HT-29 (cell line): ENCODE measurements around the genes ABCC11 and CBLN1.

DNA sequence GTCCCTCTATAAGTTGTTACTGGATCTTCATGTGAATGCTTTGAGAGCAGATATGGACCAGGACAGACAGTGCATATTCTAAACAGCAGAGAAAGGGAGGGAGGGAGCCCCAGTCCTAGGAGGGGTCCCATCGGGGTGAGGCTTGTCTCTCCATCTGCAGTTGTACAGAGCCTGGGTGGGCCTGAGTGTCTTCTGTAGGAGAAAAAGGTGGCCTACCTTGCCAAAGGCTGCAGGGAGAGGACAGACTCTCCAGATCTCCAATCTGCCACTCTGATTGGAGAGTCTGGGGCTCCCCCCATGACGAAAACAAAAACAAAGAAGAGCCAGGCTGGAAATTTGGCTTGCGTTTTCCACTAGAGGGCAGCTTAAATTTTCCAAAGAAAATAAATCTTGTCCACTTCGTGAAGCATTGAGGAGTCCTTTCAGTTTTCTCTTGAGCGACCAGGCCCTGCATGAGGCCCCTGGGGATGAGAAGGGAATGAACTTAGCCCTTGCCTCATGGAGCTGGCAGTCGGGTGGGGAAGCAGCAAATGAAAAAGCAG lies 8.1 kb upstream of the SHCBP1 start:
- RAMPAGE, long total RNA: no peak

- RAMPAGE, long total RNA: no peak
Observed at GRCh38 chr16:46746654-46747349, 1.3 kb downstream of the MYLK3 start.

GRCh38 chr16:46761785-46762188 lies 13.6 kb upstream of the MYLK3 start:
- RAMPAGE, long total RNA: no peak

- RAMPAGE, long total RNA: no peak
Observed at GRCh38 chr16:46882351-46883173, 1.6 kb upstream of the GPT2 start.

DNA sequence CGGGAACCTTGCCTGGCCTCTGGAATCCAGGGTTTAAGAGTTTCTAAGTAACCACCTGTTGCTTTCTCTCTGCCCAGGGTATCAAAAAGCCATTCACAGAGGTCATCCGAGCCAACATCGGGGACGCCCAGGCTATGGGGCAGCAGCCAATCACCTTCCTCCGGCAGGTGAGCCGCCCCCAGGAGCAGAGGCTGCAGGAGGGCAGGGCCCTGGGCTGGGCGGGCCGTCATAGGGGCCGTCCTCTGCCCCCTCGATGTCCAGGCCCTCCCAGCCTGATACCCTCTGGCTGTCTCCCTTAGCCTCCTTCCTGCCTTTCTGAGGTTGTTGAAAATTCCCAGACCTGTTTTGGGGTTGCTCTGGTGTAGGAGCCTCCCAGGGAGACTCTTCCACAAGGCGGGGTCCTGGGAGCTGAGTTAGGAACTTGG lies 13.4 kb downstream of the GPT2 start:
- RAMPAGE, long total RNA: no peak

DNA sequence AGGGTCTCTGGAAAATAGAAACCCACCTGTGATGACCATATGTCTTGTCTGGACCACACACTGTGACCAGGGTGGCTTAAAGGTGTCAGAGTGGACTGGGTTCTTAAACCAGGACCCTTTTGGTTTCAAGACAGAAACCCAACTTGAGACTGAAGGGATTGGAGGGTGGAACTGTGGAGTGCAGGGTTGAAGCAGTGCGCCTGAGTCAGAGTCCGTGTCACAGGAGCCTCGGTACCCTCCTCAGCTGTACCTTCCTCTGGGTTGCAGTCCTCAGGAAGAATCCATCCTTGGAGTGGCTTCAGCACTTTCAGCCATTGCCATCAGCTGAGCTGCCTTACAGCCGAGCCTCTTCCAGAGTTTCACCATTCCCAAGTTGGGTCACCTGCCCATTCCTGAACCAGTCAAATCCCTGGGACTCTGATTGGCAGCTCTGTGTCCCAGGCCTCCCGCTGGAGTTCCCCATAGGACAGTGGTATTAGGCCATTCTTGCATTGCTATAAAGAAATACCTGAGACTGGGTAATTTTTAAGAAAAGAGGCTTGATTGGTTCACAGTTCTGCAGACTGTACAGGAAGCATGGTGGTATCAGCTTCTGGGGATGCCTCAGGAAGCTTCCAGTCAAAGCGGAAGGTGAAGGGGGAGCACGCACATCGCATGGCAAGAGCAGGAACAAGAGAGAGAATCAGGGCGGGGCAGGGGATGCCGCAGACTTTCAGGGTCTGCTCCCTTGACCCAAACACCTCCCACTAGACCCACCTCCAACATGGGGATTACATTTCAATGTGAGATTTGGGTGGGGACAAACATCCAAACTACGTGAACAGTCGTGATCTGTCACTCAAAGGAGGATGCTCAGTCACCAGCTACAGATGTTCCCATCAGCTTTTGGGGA lies 28.1 kb downstream of the GPT2 start:
- RAMPAGE, long total RNA: no peak

- RAMPAGE, long total RNA: no peak
Observed at GRCh38 chr16:46914747-46916077, 31.1 kb downstream of the GPT2 start.

GRCh38 chr16:46959815-46960542 lies 13.5 kb downstream of the DNAJA2 start:
- RAMPAGE, long total RNA: no peak

DNA sequence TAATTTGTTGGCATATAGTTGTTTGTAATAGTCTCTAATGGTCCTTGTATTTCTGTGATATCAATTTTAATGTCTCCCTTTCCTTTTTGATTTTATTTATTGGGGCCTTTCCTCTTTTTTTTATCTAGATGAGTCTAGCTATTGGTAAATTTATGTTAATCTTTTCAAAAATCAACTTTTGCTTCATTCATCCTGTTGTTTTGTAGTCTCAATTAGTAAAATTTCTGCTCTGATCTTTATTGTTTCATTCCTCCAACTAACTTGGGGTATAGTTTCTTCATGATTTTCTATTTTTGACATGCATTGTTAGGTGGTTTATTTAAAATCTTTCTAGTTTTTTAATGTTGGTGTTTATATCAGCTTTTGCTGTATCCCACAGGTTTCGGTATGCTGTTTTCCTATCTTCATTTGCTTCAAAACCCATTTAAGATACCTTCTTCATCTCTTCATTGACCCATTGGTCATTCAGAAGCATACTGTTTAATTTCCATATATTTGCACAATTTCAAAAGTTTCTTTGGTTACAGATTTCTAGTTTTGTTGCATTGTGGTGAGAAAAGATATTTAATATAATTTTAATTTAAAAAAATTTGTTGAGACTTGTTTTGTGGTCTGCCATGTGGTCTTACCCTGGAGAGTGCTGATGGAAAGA lies 146.0 kb upstream of the NETO2 start:
- RAMPAGE, long total RNA: no peak

DNA sequence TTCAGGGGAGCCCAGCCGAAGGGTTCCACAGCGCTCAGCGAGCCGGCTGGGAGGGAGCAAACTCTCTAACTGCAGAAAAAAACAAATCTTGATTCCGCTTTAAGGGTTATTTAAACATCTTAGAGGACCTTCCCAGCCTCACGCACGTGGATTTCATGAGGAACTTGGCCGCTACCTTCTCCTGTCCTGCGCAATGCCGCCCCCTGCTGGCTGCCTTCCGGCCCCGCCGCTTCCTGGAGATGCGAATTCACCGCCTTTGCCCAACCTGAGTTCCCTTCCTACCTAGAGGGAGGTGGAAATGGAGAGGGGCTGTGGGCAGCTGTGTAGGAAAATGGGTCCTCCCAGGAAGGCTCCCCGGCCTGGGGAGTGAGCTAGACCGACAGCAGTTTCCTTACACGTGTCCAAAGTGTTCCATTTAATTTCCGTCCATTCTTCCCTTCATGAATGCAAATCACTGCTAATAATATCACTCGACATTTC lies 964 bp upstream of the ABCC12 start:
- RAMPAGE, long total RNA: no peak

GRCh38 chr16:48247065-48247718 lies at the start of gene ABCC11:
ABCC11 (minus strand) TSS chr16:48247539.
- RAMPAGE, long total RNA: no peak

- RAMPAGE, long total RNA: no peak
Observed at GRCh38 chr16:48341571-48342127, 43.6 kb downstream of the SIAH1 start.

- RAMPAGE, long total RNA: no peak
Observed at GRCh38 chr16:48373685-48374152, 11.5 kb downstream of the SIAH1 start.

DNA sequence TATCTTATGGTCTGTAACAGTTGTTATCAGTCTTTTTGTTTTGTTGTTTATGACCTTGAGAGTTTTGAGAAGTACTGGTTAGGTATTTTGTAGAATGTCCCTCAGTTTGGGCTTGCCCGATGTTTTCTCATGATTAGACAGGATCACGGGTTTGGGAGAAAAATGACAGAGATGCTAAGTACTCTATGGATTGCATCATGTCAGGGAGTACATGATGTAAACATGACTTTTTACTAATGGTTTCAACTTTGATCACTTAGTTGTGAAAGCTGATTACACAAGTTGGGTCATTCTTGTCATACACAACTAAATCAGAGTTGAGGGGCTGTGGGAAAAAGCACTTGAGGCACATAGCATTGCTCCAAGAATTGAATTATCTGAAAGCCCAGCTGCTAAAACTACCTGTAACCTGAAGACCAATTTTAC lies 94.8 kb upstream of the SIAH1 start:
- RAMPAGE, long total RNA: no peak

DNA sequence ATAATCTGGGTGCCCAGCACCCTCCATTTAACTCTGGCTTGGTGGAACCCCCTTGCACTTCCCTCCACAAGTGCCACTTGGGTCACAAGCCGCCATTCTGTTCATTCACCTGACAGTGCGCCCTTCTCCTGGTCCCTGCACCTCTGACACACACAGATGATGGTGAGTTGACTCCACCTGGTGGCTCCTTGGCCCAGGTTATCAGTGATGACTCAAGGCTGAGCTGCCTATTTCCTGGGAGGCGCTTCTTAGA lies 83.5 kb downstream of the N4BP1 start:
- RAMPAGE, long total RNA: no peak

GRCh38 chr16:48531269-48532068 lies 78.5 kb downstream of the N4BP1 start:
- RAMPAGE, long total RNA: no peak

GRCh38 chr16:48576706-48577295 lies 33.2 kb downstream of the N4BP1 start:
- RAMPAGE, long total RNA: no peak

DNA sequence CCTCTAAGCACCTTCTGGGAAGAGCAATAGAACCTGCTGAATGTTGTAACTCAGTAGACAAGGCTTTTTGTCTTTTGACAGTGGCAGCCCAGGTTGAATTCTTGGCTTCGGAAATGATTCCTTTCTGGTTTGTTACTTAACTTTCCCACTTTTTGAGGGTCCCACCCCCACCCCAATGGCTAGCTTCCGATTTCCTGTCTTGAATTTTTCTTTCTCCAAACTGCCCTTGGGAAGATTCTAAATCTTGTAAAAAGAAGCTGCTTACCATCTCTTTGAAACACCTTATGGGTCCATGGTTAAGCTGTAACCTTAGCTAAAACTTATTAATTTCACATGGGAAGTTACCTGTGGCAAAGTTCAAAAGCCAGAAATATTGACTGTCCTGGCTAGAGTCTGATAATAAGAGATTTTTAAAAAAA lies 18.8 kb downstream of the N4BP1 start:
- RAMPAGE, long total RNA: no peak

GRCh38 chr16:48608908-48609237 lies 1.1 kb downstream of the N4BP1 start:
- RAMPAGE, long total RNA: no peak

DNA sequence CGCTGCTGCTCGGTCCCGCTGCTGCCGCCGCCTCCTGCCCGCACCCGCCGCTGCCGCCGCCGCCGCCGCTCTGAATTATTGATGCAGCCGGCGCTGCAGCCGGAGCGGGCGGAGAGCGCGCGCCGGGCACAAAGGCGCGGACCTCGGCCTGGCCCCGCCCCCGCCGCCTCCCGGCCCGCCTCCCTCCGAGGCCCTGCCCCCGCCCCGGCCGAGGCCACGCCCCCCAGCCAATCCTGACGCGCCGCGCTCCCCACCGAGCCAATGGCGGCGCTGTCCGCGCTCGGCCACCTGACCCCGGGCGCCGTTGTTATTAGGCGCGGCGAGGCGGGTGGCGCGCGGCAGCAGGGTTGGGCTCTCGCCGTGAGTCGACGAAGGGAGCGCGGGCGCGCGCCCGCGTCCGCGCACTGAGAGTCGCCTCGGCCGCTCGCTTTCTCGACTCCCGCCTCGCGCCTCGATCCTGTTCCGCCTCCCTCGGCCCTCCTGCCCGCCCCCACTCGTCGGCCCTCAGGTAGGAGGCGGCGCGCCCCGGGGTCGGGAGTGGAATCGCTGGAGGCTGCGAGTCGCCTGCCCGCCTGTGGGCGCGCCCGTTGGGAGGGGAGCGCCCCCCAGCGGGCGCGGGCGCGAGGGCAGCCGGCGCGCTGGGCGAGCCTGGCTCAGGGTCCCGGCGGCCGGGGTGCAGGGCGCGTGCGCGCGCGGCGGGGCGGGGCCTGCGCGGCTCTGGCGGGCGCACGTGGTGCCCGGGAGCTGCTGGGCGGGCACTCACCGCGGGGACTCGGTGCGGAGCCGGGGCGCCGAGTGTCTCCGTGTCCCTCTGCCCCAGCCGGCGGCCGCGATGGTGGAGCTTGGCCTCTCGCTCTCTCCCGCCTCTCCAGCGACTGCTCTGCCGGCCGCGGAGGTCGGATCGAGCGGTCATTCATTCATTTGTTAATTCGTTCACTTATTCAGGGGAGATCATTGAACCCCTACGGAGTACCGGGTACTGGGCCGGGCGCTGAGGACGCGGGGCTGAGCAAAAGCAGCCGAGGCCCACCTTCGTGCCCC lies at the start of gene CBLN1:
Gene CBLN1, minus strand, starts transcription at position 114 of the 1,041 bp plus-strand sequence.
- RAMPAGE, long total RNA: no peak